ENCODE measurements around the gene SUSD5.

DNA sequence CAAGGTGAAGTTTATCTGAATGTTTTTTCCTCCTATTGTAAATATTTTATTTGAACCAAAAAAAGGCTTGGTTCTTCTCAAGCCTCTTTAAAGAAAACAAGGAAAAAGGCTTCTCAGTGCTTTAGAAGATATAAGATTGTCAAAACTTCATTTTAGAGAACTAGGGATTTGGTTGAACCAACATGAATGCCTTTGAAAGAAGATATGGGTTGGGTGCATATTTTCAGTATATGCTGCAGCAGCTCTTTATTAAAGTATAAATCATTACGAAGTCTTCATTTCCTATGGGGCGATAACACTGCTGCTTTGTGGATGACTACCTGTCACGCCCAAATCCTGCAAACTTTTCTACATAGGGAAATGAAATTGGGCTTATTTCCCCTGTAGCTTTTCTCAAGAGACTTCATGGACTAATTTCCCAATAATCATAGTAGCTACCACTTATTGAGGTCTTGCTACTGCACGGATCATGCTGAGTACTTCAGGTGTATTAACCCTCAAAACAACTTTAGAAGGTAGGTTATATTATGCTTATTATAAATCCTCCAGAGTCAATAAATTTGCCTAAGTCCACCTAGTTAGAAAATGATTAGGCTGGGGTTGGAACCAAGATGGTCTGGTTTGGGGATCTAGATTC lies 7.9 kb downstream of the TGFBR2 start:
- PRO-cap: no peak
- RAMPAGE, long total RNA, 3 experiments: no peak in any of the 3 experiments

DNA sequence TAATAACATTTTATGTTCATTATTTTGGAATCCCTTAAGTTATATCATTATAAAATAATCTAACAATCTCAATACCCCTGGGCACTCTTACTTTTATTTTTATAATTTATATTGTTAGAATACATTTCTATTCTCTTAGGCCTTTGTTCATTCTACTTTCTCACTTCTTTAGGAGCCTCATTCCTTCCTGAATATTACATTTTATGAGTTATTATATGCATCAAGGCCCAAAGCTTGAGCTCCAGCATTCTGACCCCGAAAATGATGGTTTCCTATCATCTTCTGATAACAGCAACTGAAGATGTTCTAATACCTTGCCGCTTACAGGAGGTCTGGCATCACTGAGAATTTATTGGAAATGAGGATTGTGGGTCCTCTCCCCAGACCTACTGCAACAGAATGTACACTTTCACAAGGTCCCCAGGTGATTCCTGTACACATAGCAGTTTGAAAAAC lies 11.1 kb downstream of the TGFBR2 start:
- PRO-cap: no peak
- RAMPAGE, long total RNA, 3 experiments: no peak in any of the 3 experiments

DNA sequence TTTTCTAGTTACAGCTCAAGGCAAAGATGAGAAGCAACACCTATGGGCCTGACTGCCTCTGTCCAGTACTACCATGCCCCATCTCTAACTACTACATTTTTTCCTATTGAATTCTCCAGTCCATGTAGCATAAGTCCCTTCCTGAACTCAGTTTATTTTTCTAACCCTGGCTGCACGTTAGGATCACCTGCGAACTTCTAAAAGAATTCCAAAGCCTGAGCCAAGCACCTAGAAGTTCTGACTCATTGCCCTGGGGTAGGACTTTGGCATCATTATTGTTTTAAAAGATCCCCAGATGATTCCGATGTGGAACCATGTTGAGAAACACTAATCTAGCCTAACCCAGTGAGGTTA lies 19.4 kb downstream of the TGFBR2 start:
- PRO-cap: no peak
- RAMPAGE, long total RNA, 3 experiments: no peak in any of the 3 experiments

GRCh38 chr3:30626200-30626659 lies 19.8 kb downstream of the TGFBR2 start:
- PRO-cap: no peak
- RAMPAGE, long total RNA, 3 experiments: no peak in any of the 3 experiments

DNA sequence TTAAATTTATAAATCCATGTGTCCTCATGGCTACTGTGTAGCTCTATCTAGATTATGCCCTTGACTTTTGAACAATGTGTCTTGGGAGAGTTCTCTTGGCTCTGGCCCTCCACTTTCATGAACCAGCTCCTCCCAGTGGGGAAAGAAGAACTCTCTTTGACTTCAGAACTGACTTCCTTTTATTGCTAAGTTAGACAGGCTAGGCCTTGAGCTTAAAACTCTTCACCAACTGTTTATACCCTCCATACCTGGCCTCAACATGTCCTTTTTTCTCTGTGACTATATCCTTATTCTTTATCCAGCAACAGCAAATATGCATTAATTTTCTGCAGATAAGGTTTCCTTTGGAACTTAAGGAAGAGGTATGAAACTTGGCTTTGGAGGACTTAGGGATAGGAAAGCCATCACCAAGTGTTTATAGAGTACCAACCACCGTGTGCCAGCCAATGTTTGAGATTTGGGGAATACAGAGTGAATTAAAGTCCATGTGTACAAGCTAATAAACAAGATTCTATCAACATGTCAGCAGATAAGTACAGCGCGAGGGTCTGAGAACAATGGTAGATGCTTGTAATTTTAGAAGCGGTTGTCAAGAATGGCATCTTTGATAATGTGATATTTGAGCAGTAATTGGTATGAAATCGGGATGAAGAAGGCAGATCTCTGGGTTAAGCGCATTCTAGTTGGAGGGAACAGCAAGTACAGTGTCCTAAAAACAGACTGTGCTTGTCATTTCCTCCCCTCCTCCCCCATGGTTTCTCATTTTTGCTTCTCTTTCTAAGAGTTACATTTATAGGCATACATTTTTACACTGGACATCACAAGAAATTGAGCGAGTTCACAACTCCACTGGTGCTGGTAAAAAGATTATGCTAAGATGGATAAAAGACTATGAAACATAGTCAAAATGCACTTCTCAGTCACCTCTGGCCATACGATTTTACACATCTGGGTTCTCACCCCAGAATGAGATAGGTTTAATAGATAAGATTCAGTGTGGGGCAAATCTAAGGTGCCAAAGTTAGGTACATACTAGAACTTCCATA lies 23.2 kb downstream of the TGFBR2 start:
- PRO-cap: no peak
- RAMPAGE, long total RNA, 3 experiments: no peak in any of the 3 experiments

- PRO-cap: no peak
- RAMPAGE, long total RNA, 3 experiments: no peak in any of the 3 experiments
Measured at GRCh38 chr3:30637383-30637680, 30.9 kb downstream of the TGFBR2 start.

DNA sequence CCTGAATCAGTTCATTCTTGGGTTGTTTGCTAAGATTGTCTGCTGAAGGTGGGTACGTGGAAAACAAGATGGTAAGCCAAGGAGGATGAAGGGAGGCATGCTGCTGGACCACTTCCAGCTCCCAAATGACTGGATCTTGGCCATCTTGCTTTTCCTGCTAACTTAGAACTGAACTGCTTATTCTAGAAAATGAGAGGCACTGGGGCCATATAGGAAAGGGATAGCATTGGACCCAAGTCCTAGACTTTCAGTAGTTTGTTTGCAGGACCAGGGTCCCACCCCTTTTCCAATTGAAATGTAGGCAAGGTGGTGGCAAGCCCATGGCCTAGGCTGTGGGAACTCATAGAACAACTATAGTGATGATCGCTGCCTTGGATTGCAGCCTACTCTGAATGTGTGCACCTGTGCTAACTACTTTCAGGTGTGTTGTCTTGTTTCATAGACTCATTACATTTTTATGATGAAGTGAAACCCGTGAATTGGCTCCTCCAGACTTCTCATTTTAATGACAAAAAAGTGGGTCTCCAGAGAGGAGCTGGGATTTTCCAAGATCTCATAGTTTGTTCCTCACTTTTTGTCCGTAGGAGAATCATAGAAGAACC lies 50.2 kb downstream of the TGFBR2 start:
- PRO-cap: no peak
- RAMPAGE, long total RNA, 3 experiments: no peak in any of the 3 experiments

GRCh38 chr3:30688783-30689736 lies 82.7 kb downstream of the TGFBR2 start:
- PRO-cap: no peak
- RAMPAGE, long total RNA, 3 experiments: no peak in any of the 3 experiments

DNA sequence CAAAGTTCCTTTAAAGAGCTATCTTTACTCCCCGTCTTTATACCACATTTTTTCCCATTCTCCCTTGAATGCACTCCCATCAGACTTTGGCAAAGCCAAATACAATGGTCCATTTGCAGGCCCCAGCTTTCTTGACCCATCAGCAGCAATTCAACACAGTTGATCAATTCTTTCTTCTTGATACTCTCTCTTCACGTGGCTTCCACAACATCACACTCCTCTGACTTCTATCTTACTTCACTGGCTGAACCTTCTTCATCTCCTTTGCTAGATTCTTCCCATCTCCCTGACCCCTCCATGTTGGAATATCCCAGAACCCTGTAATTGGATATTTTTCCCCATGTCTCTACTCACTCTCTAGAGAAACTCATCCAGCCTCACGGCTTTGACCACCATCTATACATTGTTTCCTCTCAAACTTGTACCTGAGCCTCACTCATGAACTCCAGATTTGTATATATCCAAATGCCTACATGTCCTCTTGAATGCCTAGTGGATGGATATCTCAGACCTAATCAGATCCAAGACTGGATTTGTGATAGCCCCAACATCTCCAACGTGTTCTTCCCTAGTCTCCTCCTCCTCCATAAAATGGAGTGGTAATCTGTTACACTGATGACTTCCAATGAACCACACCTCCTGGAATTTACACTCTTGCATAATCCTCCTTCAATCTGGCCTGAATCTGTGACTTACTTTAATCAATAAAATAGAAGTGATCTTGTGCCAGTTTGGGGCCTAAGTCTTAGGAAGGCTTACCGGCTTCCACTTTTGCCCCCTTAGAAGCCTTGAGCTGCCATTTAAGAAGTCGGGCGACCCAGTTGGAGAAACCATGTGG lies 163.9 kb downstream of the STT3B start:
- PRO-cap: no peak
- RAMPAGE, long total RNA, 3 experiments: no peak in any of the 3 experiments

DNA sequence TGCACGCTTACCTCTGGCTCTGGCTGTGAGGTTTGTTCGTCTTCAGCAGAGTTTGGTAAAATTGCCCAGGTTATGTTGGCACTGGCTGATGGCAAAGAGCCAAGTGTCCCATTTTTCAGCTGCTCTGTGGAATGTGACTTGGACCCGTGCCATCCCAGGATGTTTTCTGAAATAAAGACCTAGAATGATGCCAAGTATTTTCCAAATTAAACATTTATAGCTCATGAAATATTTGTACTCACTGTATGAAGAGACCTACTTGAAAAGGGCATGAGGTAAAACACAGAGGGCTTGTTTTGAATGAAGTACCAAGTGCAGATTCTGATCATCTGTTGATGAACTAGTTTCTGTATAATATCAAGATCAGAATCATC lies 200.5 kb downstream of the STT3B start:
- PRO-cap: no peak
- RAMPAGE, long total RNA, 3 experiments: no peak in any of the 3 experiments

- PRO-cap: no peak
- RAMPAGE, long total RNA, 3 experiments: no peak in any of the 3 experiments
Measured at GRCh38 chr3:31947574-31948440, 33.3 kb downstream of the OSBPL10 start.

DNA sequence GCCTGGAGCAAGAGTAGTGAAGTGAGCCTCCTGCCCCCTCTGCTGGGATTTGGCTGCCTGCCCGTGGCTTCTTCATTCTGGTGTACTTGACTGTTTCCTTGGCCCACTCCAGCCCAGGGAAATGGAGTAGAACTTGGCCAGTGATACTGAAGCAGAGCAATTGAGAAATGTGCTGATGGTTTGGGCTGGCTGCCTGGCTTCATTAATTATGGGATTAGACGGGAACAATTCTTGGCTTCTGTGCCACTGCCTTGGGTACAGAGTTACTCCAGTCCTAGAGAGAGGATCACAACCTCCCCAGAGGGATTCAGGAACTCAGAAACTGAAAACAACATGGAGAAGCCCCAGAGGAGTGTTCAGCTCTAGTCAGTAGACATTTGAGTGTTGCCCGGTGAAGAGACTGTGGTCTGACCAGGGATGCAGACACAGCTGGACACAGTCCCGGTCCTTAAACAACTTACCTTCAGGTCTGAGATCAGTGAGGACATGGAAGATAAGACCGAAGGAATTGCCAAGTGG lies 3.0 kb downstream of the GPD1L start:
- PRO-cap: no peak
- RAMPAGE, long total RNA, 3 experiments: no peak in any of the 3 experiments

DNA sequence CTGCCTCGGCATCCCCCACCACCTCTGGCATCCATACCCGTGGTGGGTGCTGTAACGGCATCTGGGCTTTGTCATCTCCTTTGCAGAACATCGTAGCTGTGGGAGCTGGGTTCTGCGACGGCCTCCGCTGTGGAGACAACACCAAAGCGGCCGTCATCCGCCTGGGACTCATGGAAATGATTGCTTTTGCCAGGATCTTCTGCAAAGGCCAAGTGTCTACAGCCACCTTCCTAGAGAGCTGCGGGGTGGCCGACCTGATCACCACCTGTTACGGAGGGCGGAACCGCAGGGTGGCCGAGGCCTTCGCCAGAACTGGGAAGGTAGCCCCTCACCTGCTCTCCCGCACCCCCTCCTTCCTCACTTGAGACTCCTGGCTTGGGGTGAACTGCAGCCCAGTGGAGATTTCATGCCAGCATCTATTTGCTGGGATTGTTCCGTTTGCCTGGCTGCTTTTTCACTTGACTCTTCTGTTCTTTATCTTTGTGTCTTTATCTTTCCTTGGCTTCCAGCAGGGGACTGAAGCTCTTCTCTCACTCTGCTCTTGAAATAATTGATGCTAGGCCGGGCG lies 52.5 kb downstream of the GPD1L start:
- PRO-cap: no peak
- RAMPAGE, long total RNA, 3 experiments: no peak in any of the 3 experiments

- PRO-cap: no peak
- RAMPAGE, long total RNA, 3 experiments: no peak in any of the 3 experiments
Measured at GRCh38 chr3:32424072-32424717, 32.5 kb downstream of the CMTM7 start.

DNA sequence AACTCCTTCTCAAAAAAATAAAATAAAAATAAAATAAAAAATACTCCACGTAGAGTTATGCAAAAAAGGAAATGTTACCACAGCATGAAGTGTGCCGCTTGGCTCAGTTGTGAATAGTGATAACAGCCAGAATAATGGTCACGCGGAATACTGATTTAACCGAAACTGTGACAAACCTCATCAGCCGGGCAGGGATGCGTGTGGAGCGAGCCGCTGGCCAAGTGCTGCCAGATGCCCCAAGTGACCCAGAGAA lies 35.4 kb downstream of the CMTM6 start:
- PRO-cap: no peak
- RAMPAGE, long total RNA, 3 experiments: no peak in any of the 3 experiments

- PRO-cap: no peak
- RAMPAGE, long total RNA, 3 experiments: no peak in any of the 3 experiments
Measured at GRCh38 chr3:32503102-32503238, 318 bp upstream of the CMTM6 start.

DNA sequence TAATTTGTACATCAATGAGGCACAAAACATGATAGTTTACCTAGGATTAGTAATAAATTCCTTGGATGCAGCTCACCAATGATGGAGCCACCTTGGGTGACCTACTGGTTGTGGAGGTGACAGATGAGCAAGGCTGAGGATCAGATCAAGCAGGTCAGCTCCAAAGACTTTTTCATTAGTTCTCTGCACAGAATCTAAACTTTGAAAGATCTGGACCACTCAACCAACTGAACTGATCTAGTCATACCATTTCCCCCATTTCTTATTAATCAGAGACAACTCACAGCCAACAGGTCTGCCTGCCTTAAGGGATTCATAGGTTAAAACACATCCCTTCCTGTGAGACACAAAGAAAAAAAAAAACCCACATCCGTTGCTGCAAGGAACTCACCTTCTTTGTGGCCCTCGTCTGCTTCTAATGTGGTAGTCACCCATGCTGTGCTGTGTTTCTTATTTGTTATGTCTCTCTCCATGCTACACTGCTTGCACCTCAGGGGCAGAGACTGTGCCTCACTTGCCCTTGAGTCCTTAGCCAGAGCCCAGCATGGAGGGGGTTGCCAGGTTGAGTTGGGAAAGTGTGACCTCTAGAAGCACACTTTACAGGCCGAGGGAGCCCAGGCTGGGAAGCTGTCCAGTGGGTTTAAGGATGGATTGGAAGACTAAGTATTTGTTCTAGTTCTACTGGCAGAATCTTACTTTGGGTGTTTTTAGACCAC lies 49.2 kb downstream of the GLB1 start:
- PRO-cap: no peak
- RAMPAGE, long total RNA, 3 experiments: no peak in any of the 3 experiments

- PRO-cap: bidirectional peak, plus-strand start at chr3:33218712, minus-strand start at chr3:33218457
- RAMPAGE, long total RNA, 3 experiments: no peak in any of the 3 experiments
Measured at GRCh38 chr3:33218390-33219382, at the start of gene SUSD5. TSS of gene SUSD5 (minus strand) at chr3:33218810.

- PRO-cap: bidirectional peak, plus-strand start at chr3:33441029, minus-strand start at chr3:33440905
- RAMPAGE, long total RNA, 3 experiments: no peak in any of the 3 experiments
Measured at GRCh38 chr3:33440700-33441764, 827 bp upstream of the UBP1 start.

DNA sequence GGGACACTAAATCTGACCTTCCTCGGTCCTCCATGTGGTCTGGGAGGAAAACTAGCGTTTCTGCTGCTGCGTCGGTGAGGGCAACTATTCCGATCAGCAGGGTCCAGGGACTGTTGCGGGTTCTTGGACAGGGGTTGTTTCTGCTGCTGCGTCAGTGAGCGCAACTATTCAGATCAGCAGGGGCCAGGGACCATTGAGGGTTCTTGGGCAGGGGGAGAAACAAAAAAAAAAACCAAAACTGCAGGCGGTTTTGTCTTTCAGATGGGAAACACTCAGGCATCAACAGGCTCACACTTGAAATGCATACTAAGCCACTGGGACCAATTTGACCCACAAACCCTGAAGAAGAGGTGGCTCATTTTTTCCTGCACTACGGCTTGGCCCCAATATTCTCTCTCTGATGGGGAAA lies 7.9 kb upstream of the UBP1 start:
- PRO-cap: no peak
- RAMPAGE, long total RNA, 3 experiments: no peak in any of the 3 experiments

Measured in subcutaneous adipose tissue (tissue), 3 donors.